Mononuclear cell (primary cell): ENCODE data around the gene ZNF385B.

GRCh38 chr2:178271803-178272354, 77.6 kb downstream of the OSBPL6 start:
- RRBS: no CpG with 5 or more reads among the region's 2 CpGs

- RRBS: no CpG with 5 or more reads among the region's 3 CpGs
Observed at GRCh38 chr2:178431516-178432173, 19.3 kb downstream of the PRKRA start.

GRCh38 chr2:178450058-178450836, 728 bp downstream of the PRKRA start:
- RRBS: 2% methylated on average over 24 of the region's 49 CpGs

- RRBS: no CpG with 5 or more reads among the region's 9 CpGs
Observed at GRCh38 chr2:178454465-178455102, 3.4 kb downstream of the PJVK start.

- RRBS: no CpG with 5 or more reads among the region's 13 CpGs
Observed at GRCh38 chr2:178532513-178532916, 52.3 kb downstream of the PLEKHA3 start.

- RRBS: no CpG with 5 or more reads among the region's 7 CpGs
Observed at GRCh38 chr2:178568979-178569589, 88.8 kb downstream of the PLEKHA3 start.

- RRBS: no CpG with 5 or more reads among the region's 1 CpG
Observed at GRCh38 chr2:178606075-178606411, 125.8 kb downstream of the PLEKHA3 start.

DNA sequence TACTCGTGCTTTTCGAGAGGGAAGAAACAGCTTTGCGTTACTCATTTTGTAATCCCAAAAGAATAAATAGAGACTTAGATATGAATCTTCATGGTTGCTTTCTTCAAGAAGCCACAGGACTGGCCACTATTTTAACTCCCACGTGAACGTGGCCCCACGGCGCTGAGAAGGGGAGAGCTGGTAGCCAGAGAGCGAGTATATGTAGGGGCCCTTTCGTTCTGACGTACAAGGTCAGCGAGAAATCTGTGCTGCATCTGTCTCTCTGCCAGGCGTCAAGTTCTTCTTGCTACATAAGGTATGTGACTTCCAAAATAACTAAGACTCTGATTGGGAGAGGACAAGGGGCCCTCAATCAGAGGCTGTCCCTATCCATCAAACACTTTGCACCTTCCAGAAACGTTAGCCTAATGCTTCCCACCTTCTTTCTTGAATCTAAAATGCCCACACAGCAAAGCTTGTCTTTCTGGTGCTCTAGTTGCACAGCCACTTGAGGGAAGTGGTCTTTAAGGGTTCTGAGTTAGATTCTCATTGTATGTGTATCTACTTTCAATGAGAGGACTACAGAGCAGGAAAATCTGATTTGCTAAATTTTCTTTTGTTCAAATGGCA, 149.3 kb downstream of the PLEKHA3 start:
- RRBS: no CpG with 5 or more reads among the region's 13 CpGs

DNA sequence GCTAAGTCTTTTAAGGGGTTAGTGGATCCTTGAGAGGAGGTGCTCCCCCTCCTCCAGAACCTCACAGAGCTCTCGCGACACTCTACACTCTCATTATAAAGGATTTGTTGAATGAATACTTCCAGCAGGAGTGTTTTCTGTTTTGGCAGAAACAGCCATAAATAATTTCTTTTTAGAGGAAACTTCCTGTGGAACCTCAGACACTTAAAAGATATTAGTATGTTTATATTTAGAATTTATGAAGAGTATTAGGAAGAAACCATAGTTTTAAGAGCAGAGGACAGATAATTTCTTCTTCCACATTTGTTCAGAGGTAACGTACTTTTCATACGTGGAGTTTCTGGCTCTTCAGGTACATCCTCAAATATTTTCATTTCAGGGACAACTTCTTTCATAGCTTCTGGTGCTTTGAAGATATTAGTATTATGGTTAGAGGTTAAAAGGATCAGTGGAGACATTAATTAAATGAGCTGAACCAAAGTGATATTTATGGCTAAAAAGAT, 142.1 kb downstream of the TTN start:
- RRBS: no CpG with 5 or more reads among the region's 4 CpGs

GRCh38 chr2:178719703-178720241, 87.5 kb downstream of the TTN start:
- RRBS: no CpG with 5 or more reads among the region's 3 CpGs

DNA sequence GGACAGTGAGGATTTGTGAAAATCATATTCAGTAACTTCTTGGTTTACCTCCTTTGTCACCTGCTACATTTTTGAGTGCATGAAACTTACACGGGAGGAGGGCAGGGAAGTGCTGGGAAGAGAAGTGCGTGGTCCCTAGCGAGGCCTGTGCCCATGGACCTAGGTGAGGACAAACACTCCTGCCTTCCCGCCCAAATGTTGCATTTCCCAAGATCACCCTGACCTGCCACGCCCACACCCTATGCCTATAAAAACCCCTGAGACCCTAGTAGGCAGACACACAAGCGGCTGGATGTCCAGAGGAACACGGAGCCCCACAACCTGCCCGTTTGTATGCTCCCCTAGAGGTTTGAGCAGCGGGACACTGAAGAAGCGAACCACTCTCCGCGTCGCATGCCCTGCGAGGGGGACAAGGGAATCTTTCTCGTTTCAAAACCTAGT, 8.2 kb downstream of the TTN start:
- RRBS: no CpG with 5 or more reads among the region's 15 CpGs

- RRBS: no CpG with 5 or more reads among the region's 2 CpGs
Observed at GRCh38 chr2:178804082-178804324, 3.2 kb downstream of the TTN start.

DNA sequence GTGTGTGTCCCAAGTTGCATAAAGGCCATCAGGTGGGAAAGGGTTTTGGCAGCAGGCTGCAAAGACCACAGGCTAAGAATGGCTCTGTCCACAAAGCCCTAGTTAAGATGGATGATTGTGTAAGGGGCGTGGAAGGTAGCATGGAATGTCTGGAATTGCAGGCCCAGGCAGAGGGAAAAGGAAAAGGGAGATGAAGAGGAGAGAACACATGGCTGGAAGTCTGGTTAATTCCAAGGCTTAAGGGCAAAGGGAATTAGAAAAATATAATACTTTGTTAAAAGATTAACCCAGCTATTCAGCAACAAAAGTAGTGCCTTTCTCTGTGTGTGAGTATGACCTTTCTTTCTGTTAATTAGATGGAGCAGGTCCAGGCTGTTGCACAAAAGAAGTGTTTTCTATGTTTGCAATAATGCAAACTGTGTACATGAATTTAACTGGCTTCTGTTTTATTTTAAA, 8.7 kb upstream of the CCDC141 start:
- RRBS: no CpG with 5 or more reads among the region's 1 CpG

DNA sequence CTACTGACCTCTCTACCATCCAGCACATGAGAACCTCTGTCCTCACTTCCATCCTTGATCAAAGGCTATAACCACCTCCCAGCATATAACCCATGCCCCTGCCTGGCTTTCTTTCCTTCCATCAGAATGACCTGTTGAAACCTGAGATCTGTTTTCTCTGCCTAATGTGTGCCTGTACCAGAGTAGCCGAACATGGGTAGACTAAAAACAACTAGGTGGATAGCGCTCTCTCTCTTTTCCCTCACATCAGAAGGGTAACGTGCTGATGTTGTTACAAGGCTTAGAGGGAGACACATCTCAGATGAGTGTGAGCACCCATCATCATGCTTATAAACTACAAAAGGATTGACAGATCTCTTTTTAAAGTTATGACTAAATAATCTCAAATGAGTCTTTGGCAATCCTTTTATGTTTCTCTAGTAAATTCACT, 75.4 kb upstream of the CCDC141 start:
- RRBS: no CpG with 5 or more reads among the region's 3 CpGs

DNA sequence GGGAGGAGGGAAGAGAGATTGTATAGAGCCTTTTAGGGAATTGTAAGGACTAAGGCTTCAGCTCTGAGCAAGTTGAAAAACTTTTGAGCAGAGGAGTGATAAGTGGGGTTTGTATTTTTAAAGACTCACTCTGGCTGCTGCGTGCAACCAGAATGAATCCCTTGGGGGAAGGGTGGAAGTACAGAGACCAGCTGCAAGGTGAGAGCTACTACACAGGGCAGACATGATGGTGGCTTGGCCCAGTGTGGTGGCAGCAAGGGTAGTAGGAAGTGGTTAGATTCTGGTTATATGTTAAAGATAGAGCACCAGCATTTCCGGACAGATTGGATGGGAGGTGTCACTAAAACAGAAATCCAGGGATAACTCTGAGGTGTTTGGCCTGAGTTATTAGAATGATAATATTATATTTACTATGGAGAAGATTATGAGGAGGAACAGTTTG, 10.1 kb upstream of the SESTD1 start:
- RRBS: no CpG with 5 or more reads among the region's 2 CpGs

GRCh38 chr2:179428616-179429313, 164.1 kb upstream of the SESTD1 start:
- RRBS: no CpG with 5 or more reads among the region's 14 CpGs

- RRBS: no CpG with 5 or more reads among the region's 1 CpG
Observed at GRCh38 chr2:179581525-179582014, 279.8 kb downstream of the ZNF385B start.

- RRBS: no CpG with 5 or more reads among the region's 4 CpGs
Observed at GRCh38 chr2:179756586-179756880, 104.9 kb downstream of the ZNF385B start.

DNA sequence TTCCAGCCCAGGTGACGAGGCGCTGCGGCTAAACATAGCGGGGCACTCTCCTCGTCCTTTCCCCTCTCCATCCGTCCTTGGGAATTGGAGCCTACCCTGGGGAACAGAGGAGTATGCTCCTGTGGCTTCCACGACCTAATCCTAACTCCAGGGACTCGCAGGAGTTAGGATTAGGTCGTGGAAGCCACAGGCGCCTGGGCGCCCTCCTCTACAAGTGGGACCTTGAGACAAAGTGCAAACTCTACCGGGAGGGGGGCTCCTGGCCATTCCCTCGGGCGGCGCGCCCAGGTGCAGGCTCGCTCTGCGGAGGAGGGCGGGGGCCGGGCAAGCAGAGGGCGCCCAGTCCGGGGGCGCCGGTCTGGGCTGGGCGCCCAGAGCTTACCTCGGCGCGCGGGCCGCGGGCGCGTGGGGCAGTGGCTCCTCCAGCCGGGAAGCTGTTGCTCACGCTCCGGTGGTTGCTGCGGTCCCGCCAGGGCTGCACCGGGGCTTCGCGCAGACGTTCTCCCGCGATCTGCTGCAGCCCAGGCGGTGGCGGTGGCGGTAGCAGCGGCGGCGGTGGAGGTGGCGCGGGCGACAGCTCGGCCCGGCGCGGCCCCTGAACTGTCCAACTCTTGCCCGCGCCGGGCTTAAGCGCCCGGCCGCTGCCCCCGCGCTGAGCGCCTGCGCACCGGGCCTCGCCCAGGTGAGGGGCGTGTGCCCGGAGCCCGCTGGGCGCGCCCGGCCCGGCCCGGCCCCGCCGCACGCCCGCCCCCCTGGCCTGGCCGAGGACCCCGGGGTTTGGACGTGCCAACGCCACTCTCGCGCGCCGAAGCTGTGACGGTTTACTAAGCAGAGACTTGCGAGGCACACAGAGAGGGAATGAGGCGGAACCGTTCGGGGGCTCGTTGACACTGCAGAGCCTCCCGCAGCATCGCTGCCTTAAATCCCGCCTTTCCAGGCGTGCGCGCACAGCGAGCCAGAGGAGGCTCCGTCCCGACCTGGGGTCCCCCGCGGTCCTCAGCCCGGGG, at the start of gene ZNF385B:
Gene ZNF385B, minus strand, starts transcription at position 894 of the 1,007 bp plus-strand sequence.
- RRBS: 4% methylated on average over 42 of the region's 107 CpGs

DNA sequence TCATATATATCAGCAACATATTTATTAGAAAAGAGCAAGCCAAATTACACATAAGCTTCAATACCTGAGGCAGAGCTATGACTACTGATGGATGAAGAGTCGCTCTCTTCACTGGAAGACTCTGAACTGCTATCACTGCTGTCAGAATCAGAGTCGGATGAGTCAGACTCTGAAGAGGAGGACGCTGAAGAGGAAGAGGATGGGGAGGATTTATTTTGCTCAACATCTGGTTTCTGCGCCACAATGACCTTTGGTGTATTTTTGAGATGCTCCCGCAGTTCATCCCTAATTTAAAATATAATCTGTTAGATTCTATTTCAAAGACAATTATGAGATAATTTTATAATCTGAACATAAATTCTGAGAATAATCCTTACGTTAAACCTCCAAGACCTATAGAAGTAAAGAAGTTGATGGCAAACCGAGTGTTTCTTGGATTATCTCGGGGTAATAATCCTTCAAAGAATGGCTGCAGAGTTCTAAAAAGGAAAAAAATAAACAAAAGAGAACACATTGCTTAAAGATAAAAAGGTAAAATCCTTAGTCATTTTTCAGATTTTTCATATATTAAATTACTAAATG, 56.6 kb downstream of the CWC22 start:
- RRBS: no CpG with 5 or more reads among the region's 8 CpGs